ENCODE data around the gene CSK.

DNA sequence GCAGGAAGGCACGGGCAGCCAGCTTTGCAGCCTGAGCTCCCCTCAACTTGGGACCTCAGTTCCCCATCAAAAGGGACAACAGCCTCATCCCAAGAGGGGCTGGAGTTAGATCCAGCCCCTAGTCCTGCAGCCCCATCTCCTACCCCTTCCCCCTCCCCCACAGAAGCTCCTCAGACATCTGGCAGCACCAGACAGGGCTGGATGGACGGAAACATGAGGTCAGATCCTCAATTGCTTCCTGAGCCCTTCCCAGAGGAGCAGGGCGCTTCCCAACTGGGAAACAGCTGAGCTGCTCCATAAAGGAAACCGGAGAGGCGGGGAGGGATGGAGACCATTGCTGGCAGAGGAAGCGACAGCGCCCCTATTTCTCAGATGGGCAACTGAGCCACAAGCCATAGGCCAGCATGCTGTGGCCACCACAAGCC lies 18.2 kb upstream of the CYP11A1 start:
- PRO-cap = no peak
- RAMPAGE, long total RNA = no peak

- PRO-cap = no peak
- RAMPAGE, long total RNA = no peak
These were observed 29.4 kb upstream of the CYP11A1 start for GRCh38 chr15:74396881-74397311.

GRCh38 chr15:74588317-74588957 lies 27.2 kb upstream of the CLK3 start:
- PRO-cap = no peak
- RAMPAGE, long total RNA = no peak

GRCh38 chr15:74634495-74635419 lies 19.1 kb downstream of the CLK3 start:
- PRO-cap = no peak
- RAMPAGE, long total RNA = no peak

- PRO-cap = no peak
- RAMPAGE, long total RNA = no peak
These were observed 37.7 kb downstream of the CLK3 start for GRCh38 chr15:74653299-74653859.

DNA sequence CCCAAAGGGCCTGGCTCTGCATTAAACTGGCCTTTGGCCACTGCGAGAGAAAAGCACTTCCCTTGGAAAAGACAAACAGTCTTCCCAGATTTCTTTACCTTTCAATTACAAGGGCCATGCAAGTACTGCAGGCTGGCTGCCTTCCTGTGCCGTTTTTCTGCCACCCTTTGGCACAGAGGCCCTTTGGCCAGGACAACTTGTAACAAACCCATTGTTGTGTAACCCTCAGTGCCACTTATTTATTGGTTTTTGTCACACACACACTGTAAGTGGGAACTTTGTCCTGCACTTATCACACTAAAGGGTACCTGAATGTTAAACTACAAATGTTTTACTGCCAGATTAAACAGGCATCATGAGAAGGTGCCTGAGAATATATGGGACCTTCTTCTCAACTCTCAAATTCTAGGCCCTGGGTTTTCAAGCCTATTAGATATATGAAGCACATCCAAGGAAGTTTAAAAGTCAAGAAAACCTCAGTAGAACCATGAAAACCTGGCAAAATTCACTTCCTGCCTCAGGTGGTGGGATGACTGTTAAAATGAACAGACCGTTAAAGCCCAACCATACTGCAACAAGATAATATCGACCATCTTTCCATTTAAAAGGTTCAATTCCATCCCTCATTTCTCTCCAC lies 31.4 kb downstream of the EDC3 start:
- PRO-cap = no peak
- RAMPAGE, long total RNA = no peak

DNA sequence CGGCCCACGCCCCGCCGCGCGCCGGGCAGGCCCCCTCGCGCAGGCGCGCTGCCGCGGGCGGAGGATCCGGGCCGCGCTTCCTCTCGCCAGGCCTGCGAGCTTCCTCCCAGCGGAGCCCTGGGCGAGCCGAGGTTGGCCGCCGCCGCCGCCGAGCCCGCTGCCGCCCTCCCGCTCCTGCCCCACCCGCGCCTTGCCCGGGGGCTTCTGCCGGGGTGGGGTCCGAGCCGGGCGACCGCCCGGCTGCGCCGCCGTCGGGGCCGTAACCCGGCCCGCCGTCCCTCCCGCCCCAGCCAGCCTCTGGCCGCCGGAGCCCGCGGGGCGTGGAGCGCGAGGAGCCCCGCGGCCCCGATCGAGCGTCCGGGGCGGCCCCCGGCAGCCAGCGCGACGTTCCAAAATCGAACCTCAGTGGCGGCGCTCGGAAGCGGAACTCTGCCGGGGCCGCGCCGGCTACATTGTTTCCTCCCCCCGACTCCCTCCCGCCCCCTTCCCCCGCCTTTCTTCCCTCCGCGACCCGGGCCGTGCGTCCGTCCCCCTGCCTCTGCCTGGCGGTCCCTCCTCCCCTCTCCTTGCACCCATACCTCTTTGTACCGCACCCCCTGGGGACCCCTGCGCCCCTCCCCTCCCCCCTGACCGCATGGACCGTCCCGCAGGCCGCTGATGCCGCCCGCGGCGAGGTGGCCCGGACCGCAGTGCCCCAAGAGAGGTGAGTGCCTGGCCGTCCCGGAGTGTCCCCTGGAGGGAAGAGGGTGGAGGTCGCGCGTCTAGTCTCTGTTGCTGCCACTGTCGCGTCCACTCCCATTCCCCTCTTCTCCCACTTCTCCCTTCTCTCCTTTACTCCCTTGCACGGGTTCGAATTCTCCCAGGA lies at the start of gene CSK:
TSS of gene CSK (plus strand) at position 63 of the 865 bp plus-strand sequence.
- PRO-cap = no peak
- RAMPAGE, long total RNA = no peak

- PRO-cap = no peak
- RAMPAGE, long total RNA = no peak
These were observed 322 bp downstream of the LMAN1L start for GRCh38 chr15:74812986-74813327.

GRCh38 chr15:74814980-74815527 lies 2.4 kb downstream of the LMAN1L start:
- PRO-cap = no peak
- RAMPAGE, long total RNA = no peak

DNA sequence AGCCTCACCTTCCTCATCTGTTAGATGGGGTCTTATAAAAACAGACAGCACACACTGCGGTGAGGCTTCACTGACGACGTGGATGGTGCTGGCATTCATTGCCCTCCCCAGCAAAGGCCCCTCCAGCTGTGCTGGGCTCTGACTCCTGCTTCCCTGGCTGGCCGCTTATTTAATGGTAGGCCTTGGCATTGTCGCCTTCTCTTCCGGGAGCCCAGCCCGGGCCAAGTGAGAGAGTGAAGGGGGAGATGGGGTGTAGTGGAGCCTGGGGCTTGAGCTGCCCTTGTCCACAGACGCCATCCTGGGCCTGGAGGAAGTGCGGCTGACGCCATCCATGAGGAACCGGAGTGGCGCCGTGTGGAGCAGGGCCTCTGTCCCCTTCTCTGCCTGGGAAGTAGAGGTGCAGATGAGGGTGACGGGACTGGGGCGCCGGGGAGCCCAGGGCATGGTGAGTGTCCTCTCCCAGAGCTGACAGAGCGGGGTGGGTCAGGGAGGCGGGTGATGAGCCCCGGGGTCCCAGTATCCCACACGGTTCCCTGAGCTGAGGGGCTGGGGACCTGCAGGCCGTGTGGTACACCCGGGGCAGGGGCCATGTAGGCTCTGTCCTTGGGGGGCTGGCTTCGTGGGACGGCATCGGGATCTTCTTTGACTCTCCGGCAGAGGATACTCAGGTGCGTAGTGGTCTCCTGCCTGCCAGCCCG lies 3.4 kb downstream of the LMAN1L start:
- PRO-cap = no peak
- RAMPAGE, long total RNA = no peak

DNA sequence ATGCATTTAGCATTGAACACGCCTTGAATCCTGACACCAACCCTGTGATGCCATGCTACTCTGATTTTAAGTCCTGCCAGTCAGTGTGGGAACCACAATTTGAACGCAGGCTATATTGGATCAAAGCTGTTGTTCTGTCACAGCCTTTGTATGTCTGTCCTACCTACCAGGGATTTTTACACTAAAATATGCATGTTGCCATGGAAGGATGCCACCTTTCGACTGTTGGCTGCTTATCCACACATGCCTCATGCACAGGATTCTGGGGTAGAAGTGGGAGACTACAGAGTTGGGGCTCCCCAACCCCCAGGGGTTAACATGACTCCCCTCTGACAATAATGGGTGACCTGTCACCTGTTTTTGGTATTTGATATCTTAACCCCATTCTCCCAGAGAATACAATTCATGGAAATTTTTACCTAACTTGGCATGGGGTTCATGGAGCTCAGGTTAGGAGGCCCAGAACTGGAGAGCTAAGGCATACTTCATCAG lies 6.7 kb downstream of the MPI start:
- PRO-cap = no peak
- RAMPAGE, long total RNA = no peak

DNA sequence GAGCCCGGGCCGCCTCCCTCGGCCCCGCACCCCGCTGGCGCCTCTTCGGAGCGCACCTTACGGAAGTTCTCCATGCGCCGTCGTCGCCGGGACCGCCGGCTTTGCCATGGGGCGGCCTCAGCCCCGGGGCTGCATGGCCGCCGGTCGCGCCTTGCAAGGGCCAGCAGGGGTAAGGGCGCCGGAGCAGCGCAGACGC lies 164 bp downstream of the RPP25 start:
- PRO-cap = no peak
- RAMPAGE, long total RNA = no peak

DNA sequence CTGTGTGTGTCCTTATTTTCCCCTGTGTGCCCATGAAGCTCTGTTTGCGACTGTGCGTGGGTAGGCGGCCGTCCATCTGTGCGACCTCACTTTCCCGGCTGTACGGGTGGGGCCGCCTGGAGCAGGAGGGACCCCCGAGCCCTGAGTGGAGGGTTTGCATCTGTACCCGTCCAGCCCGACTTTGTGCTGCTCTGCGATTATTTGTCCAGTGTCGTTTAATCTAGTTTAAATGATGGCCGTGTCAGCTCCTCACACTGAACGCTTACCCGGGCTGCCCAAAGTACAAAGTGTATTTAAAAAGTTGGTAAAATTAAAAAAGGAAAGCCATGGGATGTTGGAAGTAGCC lies 306 bp downstream of the PPCDC start:
- PRO-cap = no peak
- RAMPAGE, long total RNA = no peak

DNA sequence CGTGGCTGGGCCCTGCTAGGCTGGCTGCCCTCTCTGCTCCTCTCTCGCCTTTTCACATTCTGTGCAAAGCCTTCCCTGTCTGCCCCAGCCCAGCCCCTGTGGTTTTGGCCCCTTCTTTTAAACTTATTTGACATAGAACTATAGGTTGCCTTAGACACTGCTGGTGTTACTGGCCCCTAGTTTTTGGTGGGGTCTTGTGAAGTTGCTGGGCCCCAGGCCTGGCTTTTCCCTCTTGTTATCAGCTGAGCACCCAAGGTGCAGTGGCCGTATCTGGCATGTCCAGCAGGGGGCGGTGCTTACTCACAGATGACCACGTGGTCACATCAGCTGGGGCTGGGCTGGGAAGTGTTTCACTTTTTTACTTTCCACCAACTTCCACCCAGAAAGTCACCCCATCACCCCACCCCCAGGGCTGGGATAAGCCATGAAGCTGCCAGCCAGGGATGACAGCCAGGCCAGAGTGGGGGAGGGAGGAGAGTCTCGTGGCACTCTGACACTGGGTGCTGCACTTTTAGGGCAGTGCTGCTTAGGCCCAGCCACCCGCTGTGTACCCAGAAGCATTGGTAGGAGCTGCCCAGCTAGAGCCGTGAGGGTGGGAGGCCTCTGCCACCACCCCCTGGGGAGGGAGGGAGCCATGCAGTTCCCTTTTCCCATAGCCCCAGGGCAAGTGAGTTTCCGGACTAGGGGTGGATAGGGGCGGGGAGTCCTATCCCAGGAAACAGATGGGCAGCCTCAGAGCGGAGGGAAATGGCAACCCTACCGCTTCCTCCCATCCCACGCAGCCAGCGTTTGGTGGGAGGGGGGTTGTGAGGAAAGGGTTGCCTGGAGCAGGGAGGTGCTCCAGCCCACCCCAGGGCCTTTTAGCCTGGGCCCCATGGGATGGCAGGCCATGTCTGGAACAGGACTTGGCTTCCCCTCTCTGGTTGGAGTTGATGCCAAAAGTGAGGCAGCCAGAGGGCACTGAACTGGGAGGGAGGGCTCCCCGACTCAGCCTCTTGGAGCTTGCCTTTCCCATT lies 6.1 kb downstream of the PPCDC start:
- PRO-cap = no peak
- RAMPAGE, long total RNA = no peak

DNA sequence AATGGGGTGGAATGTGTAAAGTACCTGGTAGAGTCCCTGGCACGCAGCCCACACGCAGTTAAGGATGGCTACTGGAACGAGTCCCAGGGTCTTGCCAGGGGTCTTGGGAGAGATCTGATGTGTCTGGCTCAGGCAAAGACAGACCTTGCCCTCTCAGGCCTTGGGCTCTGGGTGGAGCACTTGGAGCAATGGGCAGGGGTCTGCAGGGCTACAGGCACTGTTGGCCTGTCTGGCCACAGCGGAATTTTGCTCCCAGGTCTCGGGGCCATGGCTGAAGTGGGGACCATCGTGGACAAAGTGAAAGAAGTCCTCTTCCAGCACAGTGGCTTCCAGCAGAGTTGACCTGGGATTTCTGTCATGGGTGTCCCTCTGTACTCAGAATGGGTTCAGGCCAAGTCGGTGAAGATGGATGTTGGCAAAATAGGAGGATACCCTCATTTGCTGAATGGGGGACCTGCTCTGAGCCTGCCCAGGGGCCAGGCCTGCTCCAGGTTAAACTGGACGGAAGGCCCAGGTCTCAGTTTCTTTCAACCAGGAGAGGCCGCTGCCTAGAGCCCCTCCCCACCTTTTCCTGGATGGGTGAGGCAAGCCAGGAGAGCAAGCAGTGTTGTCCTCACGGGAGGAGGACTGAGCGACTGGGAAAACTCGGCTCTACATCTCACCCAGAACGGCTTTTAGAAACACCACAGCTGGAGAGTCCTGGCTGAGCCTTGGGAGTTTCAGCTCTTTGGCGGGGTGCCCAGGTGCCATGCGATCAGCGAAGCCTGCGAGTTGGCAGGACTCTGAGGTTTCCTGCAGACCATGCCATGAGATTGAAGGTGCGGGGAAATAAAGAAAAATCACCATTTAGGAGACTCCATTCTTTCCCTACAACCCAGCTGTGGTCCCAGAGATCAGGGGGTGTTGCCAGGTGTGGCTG lies 25.8 kb downstream of the PPCDC start:
- PRO-cap = no peak
- RAMPAGE, long total RNA = no peak

GRCh38 chr15:75073185-75073542 lies 49.8 kb downstream of the PPCDC start:
- PRO-cap = no peak
- RAMPAGE, long total RNA = no peak

GRCh38 chr15:75177804-75178054 lies 24.0 kb upstream of the C15orf39 start:
- PRO-cap = no peak
- RAMPAGE, long total RNA = no peak

DNA sequence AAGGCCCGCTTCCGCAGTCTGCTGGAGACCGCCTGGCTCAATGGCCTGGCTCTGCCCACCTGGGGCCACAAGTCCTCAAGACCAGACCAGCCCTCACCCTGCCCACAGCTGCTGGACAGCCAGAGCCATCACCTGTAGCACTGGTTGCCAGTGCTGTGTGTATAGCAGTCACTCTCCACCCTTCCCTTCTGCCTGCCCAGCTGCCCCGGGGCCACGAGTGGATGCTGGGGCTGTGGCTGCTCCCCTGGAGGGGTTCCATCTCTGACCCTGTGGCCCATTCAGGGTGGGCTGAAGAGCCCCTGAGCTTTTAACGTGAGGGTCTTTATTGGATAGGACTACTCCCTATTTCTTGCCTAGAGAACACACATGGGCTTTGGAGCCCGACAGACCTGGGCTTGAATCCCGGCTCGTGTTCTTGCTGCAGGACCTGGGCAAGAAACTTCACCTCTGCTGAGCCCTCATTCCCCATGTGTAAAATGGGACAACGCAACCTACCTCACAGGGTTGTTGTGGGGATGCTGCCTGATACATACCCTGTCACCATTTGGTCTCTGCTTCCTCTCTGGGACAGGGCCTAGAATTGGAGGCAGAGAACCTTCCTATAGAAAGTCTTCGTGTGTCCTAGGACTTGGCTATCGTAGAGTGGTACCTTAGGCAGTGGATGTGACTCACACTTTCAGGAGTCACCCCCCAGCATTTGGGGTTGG lies 9.4 kb downstream of the C15orf39 start:
- PRO-cap = no peak
- RAMPAGE, long total RNA = no peak

GRCh38 chr15:75369100-75369317 lies 602 bp upstream of the MAN2C1 start:
- PRO-cap = no peak
- RAMPAGE, long total RNA = no peak

DNA sequence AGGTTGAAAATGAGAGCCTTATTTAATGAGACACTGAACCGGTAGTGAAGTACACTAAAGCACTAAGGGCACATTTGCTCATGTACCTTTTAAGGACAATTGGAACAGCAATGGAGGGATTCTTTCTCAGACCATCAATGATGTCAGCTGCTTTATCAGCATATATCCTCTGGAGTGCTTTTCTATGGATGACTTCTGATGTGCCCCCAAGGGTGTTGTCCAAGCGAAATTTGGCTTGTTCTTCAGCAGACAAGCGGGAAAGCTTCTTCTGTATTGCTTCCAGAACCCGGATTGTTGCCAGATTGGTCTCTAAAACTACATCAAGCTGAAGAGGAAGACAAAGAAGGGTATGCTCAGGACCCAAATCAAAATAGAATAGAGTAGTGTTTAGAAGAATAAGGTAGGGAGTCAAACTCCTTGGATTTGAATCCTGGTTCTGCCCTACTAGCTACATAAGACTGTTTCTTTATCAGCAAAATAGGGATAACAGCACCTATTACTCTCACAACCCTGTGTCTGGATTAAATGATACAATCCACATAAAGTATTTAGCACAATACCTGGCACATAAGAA lies 27.9 kb upstream of the MAN2C1 start:
- PRO-cap = no peak
- RAMPAGE, long total RNA = no peak

Data from spinal cord (tissue), 3 donors.